LUHMES (cell line): ENCODE measurements around a stretch of chr6.

- PRO-cap = no peak
Measured at GRCh38 chr6:180091-180631, 112.1 kb upstream of the DUSP22 start.

DNA sequence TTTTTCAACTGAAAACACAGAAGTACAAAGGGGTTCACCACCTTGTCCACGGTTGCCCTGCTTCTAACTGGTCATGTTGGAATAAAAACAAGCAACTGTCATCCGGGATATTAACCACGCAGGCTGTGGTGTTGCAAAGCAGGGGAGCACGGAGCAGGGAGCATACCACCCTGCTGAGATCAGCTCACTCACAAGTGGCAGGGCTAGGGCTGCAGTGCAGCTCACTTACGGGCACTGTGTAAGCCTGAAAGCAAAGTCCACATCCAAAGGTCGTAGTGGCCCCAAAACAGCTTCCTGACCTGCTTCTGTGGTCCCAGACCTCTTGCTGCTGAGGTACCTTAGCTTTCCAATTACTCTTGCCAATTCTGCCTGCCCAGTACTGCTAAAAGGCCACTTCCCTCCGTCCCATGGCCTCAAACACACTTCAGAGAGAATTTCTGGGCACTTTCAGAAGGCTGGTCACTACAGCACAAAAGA, 105.7 kb upstream of the DUSP22 start:
- PRO-cap = no peak

GRCh38 chr6:235855-236247, 56.4 kb upstream of the DUSP22 start:
- PRO-cap = no peak

- PRO-cap = no peak
Measured at GRCh38 chr6:404697-405362, 13.3 kb downstream of the IRF4 start.

GRCh38 chr6:410226-411163, 18.9 kb downstream of the IRF4 start:
- PRO-cap = no peak

GRCh38 chr6:692161-692894, 611 bp downstream of the EXOC2 start:
- PRO-cap = no peak

GRCh38 chr6:901436-902334, 208.7 kb upstream of the EXOC2 start:
- PRO-cap = no peak

- PRO-cap = no peak
Measured at GRCh38 chr6:1554552-1554838, 55.2 kb upstream of the FOXC1 start.

GRCh38 chr6:1611702-1612288, 2.1 kb downstream of the FOXC1 start:
- PRO-cap = bidirectional peak, plus-strand start at chr6:1611783, minus-strand start at chr6:1611471

DNA sequence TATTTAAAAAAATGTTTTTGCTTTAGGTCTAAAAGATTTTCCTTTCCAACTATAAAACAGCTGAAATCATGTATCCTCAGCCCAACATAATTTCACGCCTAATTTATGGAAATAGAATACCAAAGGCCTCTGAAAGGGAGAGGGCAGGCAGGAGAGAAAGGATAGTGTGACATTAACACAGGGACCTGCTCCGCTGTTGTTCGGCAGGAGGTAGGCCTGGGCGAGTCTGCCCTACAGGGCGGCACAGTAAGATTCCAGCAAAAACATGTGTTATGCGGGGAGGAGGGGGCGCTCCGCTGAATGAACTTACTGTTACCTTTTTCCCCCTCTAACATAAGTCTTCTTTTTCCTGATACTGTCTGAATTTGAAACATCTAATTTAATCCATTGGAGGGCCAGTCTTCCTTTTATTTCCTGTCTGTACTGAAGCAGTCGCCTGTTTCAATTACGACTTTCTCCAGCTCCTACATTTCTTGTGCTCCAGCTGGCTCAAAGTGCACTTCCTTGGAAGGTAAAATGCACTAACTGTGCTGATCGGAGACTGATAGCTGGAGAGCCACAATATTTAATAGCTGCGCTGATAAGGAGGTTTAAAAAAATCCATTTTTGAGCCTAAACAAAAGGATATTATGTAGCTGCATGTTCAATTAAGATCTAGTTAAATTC, 192.8 kb downstream of the FOXC1 start:
- PRO-cap = unidirectional peak, plus-strand start at position 196 of the sequence

- PRO-cap = no peak
Measured at GRCh38 chr6:1841738-1842621, 232.3 kb downstream of the FOXC1 start.

GRCh38 chr6:1899536-1899853, 289.8 kb downstream of the FOXC1 start:
- PRO-cap = no peak

DNA sequence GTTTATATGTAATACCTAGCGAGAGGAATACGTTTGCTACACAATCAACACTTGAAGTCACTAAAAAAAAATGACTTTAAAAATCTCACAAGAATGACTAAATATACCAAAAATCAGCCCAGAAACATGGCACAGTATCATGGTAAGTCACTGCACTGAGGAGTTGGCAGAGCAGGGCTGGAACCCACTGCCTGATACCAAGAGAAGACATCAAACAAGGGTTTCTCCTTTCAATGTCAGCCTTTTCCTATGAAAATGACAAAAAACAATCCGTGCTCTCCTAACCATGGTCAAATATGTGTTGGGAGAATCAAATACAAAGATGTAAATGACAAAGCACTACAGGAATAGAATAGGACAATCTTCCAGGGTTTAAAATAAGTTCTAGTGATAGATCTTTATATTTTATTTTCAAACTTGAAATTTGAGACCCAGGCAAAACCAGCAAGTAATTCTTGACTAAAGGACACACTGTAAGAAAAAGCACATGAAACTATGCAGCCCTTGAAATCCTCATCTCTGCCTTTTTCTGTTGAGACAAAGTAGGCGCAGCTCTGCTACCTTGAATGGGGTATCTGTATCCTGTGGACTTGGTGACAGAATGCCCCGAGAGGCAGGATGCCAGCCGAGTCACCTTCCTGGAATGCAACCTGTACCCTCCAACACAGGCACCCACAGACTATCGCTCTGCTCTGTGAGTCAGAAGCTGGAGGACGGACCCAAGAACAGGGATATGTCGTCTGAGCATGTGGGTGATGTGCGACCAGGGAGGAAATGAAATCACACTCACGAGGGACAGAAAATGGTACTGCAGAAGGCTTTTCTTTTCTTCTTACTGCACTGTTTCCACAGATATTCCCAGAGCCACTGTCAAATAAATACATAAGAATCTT, 307.7 kb downstream of the FOXC1 start:
- PRO-cap = no peak

DNA sequence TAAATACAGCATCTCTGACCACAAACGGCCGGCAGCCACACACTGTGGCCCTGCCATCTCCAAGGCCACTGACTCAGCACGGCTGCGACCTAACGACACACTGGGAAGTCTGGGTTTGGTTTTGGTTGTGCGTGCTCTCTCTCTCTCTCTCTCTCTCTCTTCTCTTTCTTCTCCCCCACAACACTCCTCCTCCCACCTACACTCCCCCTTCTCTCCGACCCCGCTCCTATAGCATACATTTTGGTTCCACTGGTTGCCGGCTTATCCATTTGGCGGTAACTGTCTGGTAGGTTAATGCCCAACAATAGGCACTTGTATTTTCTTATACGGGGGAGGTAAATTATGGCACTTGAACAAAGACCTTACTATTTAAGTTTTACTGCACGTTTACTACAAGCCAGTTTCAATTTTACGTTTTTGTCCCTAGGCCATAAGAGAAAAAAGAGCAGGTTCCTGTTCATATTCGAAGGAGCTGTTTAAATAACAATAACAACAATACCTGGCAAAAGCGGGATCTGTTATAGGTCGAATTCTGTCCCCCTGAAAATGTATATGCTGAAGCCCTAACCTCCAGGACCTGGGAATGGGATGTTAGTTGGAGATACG, 103.6 kb downstream of the GMDS start:
- PRO-cap = no peak

DNA sequence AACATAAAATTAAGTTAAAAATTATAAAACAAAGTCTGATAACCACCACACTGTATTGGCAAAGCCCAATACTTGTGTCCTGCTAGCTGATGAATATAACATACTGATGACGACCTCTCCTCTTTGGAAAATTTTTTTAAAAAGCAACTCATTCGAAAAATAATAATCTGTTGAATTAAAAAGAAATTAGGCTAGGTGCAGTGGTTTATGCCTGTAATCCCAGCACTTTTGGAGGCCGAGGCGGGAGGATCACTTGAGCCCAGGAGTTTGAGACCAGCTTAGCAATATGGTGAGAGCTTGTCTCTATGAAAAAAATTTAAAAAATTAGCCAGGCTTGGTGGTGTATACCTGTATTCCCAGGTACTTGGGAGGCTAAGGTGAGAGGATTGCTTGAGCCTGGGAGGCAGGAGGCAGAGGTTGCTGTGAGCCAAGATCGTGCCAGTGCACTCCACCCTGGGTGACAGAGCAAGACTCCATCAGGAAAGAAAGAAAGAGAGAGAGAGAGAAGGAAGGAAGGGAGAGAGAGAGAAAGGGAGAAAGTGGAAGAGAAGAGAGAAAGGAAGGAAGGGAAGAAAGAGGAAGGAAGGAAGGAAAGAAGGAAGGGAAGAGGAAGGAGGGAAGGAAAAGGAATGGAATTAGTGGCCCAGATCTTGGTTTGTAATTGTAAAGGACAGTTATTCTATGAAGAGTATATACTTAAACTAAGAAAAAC, 120.6 kb upstream of the GMDS start:
- PRO-cap = no peak

- PRO-cap = no peak
Measured at GRCh38 chr6:2760872-2761450, 4.2 kb upstream of the WRNIP1 start.

DNA sequence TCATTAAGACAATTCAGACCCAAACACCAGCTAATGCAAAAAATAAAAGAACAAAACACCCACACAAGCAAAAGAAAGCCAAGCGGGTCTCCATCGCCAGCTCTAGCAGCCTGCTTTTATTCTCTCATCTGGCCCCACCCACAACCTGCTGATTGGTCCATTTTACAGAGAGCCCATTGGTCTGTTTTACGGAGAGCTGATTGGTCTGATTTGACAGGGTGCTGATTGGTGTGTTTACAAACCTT, 2.3 kb upstream of the WRNIP1 start:
- PRO-cap = no peak

DNA sequence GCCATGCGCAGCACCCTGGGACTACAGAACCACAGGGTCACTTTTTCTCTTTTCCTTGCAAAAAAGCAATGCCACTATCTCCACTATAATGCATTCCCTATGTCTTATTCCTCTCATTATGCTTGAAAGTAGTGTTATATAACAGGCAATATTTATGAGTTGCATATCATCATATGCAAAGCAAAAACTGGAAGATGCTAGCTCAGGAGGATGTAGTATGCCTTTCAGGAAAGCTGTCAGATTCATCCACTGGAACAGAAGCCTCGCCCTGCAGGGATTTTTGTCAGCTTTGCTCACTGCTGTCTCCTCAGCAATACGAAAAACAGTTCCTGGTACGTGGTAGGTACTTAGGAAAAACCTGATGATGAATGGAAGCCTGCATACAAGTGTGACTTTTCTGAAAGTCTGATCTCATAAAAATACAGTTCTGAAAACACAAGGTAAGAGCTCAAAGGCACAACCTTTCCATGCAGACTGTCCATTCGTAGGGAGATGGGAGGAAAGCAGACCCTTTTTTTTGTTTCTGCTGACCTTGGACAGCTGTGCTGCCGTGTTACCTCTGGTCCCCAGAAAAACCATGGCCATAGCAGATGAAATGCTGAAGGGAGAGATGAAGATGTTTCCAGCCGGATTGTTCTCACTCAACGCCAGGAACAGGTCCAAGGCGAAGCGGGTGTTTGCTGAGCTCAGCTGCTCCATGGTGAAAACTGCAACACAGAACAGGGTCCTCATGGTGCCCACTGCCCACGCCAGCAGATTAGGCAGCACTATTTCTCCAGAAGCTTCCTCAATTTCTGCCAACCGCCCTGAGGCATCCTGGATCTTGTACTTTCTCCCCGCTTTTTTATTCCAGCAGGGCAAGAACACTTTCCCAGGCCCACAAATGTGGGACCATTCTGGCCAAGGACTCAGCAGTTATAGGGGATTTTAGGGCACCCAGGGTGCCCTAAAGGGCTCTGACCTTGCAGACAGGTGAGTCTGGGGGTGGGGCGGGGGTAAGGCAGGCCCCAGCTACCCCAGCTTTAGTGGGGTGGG, 1.5 kb downstream of the SERPINB1 start:
- PRO-cap = no peak

- PRO-cap = no peak
Measured at GRCh38 chr6:2853071-2853352, 11.3 kb upstream of the SERPINB1 start.

DNA sequence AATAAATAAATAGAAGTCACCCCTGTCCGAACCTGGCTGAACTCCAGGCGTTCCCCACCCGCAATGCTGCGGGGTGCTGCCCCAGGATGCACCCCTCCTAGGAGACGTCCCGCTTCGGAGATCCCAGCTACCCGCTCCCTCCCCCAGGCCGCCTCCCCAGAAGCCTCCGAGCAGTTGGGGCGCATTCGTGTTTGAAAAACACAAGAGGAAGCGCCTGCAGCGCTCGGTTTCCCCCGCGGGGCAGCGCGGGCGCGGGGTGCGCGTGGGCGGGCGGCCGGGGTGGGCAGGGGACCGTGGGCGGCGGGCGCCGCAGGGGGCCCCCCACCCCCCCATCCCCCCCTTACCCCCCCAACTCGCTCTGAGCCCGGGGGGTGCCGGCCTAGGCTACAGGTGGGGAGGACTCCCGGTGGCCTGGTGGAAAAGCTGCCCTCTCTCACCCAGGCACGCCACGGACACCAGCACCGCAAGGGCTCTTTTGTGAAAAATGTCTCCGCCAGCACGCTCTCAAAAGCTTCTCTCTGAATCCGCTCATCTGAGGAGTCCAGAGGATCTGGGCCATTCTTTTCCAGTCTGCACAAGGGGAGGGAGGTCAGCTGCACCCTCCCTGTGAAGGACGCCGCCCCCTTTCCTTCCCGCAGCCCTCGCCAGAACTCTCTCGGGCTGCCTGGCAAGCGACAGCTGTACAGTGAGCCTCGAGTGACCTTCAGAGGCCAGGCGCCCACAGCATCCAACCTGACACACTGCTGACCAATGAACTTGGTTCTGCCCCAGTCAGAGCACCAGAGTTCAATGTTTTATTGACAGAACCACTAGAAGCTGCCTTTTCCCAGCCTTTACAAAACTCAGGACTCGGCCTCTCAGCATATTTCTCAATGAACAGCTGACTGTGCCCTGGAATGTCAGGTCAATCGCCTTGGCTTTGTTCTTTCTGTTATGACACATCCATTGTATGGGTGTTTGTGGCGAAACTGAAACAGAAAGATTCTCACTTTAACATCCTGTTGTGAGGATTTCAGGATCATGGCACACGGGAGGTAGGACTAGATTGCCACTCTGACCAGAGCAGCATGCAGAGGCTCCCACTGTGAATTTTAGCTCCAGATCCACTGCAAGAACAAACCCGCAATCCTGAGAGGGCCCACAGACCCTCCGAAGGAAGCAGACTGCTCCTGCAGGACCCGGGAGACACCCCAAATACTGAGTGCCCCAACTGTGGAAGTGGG, 26.8 kb downstream of the SERPINB9 start:
- PRO-cap = no peak